Psoas muscle (tissue), 2 donors: ENCODE measurements around a stretch of chr5.

GRCh38 chr5:3590818-3591125 lies 4.9 kb upstream of the IRX1 start:
- PRO-cap, 2 experiments = no peak in any of the 2 experiments

GRCh38 chr5:5421888-5422512 lies 477 bp upstream of the ICE1 start:
- PRO-cap, 2 experiments = peak in 2 of 2 experiments; most common minus-strand start chr5:5422129 (in 2)

- PRO-cap, 2 experiments = no peak in any of the 2 experiments
These were observed 18.4 kb downstream of the ICE1 start for GRCh38 chr5:5440901-5441240.

DNA sequence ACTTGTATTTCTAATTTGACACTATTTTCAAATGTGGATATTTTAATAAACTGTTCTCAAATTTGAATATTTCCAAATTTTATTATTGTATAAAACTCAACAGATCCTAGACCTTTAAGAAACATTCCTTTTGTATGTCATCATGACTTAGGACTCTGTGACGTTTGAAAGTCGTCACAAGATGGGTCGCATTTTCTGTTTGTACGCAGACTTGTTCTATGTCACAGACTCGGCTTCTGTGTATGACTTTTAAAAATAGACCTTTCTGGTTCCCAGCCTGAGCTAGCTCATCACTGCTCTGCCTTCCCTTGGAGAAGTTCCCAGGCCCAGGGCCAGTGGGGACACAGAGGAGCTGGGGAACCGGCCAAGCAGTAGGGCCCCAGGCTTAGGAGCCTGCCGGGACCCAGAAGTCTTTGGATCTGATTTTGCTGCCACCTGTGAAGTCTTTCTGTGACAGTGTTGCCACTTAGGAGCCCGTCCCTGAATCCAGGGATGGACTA lies 18.3 kb upstream of the UBE2QL1 start:
- PRO-cap, 2 experiments = peak in 1 of 2 experiments; most common plus-strand start position 344 of the sequence (in 1)

GRCh38 chr5:6634932-6635407 lies 1.7 kb downstream of the SRD5A1 start:
- PRO-cap, 2 experiments = no peak in any of the 2 experiments

DNA sequence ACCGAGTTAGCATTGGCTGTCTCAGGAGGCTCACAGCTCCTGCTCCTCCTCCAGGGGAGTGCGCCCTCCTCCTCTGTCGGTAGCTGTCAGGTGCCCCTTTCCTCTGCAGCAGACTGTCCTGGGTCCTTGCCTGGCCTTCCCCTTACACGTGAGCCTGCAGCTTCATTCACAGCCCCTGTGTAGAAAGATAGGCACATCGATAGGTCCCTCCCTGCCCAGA lies 17.1 kb downstream of the TENT4A start:
- PRO-cap, 2 experiments = no peak in any of the 2 experiments

- PRO-cap, 2 experiments = no peak in any of the 2 experiments
These were observed 32.7 kb downstream of the TENT4A start for GRCh38 chr5:6745803-6746539.

- PRO-cap, 2 experiments = no peak in any of the 2 experiments
These were observed 706 bp downstream of the CFAP90 start for GRCh38 chr5:7850203-7850650.

DNA sequence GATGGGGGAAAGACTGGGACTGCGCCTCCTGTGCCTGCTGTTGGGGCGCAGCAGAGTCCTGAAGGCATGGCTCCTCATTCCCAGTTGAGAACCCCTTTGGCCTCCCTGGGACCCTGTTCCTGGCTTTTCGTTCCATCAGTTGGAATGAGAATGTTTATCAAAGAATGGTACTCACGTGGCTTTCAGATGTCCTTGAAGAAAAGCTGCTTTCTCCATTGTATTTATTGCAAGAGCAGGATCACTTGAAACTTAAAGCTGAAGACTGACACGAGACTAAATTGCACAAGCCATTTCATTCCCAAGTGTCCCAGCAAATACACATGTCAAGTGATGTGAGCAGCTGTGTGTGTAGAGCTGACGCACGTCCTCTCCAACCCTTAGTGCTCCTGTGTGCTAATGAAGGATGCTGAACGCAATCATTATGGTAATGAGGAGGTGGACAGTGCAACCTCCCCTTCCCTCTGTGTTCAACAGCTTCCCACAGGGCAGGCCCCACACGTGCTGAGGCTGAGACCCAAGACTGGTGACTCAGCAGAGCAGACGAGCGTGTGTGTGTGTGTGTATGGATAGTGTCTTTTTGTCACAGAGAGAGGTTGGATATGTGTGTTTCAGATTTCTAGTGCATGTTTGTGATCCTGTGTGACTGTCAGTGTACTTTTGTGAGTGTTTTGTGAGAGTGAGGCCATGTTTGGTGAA lies 702.2 kb downstream of the SEMA5A start:
- PRO-cap, 2 experiments = no peak in any of the 2 experiments

DNA sequence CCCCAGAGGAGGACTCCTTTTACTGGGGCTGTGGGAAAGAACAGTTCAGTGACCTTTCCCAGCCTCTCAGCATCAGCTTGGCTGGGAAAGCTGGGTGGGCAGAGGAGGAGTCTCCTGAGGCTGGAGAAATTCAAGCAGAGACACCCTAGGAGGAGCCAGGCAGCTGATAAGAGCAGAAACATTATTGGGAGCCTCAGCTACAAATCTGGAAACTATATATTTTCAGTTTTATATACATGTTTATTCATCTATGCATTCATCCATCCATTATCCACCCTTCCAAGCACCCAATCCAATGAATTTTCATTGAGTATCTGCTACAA lies 485.4 kb downstream of the SEMA5A start:
- PRO-cap, 2 experiments = no peak in any of the 2 experiments

DNA sequence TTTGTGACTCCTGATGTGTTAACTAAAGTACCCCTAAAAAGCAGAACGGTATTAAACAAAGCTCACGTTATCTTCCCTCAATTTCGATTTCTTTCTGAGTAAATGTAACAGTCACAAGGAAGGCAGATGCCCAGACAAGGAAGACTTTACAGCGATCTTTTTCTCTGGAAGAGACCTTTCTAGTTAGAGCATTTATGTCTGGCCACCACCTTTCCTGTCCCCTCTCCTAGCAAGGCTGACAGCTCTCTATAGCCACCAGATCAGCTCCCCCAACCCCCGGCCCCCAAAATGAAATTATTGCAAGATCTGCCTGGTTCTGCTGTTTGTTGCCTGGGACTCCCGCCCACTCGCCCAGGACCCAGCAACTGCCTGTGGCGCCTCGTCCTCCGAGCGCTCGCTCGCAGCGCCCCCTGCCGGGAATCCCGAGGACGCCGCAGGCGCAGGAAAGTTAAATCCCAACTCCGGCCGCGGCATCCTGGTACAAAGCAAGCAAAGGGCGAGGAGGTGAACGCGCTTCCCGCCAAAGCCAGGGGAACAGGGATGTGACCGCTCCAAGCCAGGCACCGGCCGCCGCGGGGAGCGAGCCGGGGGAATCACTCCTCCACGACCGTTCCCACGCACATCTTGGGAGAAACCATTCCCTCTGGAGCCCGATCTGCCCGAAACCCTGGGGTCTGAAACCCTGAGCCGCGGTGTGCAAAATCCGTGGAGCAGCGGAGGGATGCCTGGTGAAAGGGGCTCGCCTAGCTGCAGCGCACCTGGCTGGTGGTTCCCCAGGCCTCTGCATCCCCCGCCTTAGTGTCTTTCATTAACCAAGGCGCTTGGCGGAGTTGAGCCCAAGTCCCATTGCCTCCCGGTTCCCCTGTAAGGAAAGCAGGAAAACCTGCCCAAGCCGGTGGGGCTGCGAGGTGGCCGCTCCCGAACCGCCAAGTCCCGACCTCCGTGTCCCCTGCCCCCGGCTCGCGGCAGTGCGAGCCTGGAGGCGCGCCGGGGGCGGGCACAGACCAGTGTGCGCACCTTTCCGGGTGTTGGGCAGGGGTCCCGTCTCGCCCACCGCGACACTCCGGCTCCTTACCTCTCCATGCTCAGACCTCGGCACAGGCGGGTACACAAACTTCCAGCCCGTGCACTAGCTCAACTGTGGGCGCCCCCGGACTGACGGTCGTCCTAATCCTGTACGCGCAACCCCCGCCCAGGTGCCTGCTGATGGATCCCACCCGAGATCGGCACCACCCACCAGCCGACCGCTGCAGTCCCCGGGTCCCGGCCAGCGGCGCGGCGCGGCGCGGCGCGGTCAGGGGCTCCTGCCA lies 1.2 kb downstream of the SEMA5A start:
- PRO-cap, 2 experiments = no peak in any of the 2 experiments

DNA sequence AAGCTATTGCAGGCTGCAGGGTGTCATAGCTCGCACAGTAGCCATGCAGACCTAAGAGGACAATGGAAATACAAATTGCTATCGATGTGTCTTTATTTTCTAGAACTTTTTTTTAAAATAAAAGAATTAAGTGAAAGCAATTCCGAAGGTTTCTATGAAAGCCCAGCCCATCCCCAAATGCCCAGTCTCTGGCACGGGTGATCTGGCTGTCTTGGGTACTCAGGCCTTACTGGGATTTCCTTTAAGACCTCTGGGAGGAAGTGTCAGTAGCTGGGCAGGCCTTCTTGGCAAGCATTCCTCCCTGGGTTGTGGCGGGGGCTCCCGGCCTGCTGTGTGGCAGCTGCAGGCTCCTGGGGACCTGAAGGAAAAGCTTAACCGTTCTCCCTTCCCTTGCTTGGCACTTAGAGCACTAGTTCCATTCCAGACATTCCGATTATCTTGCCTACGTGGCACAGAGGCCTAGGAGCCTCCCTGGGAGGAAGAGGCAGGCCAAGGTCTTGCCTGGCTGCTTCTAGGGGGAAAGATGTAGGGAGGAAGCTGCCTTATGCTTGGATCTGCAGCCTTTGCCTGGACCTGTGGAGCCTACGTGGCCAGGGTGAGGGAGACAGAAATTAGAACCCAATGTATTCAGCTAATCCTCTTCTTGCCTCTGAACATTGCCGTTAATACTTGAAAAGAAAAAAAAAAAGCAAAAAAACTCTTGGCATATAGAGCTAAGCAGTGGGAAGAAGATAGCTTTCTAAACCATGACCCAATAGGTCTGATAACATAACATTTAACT lies 1.7 kb upstream of the SEMA5A start:
- PRO-cap, 2 experiments = no peak in any of the 2 experiments

- PRO-cap, 2 experiments = no peak in any of the 2 experiments
These were observed 5.4 kb downstream of the CCT5 start for GRCh38 chr5:10255230-10256178.

GRCh38 chr5:10262971-10263398 lies 12.9 kb downstream of the CCT5 start:
- PRO-cap, 2 experiments = no peak in any of the 2 experiments

DNA sequence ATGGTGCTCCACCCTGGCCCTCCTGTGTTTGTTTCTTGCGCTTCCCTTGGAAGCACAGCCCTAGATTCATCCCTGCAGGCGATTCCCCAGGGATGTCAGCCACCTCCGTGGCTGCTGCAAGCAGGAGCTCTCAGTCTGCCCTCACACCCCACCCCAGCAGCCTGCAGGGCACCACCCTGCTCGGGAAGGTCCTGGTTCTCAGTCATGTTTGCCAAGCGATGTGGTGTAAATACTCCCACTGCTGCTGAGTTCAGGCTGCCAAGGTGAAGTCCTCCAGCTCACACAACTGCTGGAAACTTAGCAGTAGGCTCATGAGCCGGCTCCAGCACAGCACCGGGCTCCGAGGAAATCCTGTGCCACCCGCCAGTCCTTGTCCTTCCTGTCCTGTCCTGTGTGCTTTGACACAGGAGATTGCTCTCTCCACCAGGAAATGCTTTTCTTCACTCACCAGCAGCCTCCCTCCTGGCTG lies 16.2 kb downstream of the ROPN1L start:
- PRO-cap, 2 experiments = no peak in any of the 2 experiments

- PRO-cap, 2 experiments = no peak in any of the 2 experiments
These were observed 468 bp downstream of the ANKRD33B start for GRCh38 chr5:10564471-10564604.

DNA sequence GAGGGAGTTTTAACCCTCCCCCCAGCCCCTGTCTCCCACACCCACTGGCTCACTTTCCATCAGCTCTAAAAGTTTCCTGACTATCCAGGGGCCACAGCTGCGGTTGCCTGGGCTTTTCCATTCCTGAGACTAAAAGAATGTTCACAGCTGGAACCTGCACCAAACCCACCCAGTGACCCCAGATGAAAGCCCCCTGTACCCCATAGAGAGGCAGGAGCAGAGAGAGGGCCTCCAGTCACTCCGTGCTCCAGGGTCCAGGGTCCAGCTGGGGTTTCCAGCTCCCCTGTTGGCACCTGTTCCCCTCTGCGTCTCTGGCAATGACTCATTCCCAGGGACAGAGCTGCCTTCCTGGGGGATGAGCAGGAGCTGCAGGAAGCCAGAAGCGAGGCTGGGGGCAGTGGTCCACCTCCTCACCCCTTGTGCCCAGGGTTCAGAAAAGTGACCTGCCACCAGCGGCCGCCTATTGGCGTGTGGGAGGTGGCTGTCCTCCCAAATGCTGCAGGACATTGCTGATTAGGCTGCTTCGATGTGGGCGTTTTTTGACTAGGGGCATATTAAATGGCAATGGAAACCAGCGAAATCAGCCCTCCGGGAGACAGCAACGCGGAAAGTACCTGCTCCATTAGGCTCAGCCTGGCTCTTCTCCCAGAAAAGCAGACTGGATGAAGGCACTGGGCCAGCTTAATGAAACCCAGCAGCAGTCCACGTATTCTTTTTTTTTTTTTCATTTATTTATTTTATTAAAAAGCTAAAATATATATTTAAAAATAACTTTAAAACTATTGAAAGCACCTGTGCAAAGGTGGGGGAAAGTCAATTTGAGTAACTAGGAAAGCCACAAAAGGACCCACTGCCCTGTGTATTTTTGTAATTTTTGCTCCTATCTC lies 97.4 kb downstream of the DAP start:
- PRO-cap, 2 experiments = no peak in any of the 2 experiments

GRCh38 chr5:10724682-10725722 lies 36.0 kb downstream of the DAP start:
- PRO-cap, 2 experiments = peak in 1 of 2 experiments; most common plus-strand start chr5:10725343 (in 1)

DNA sequence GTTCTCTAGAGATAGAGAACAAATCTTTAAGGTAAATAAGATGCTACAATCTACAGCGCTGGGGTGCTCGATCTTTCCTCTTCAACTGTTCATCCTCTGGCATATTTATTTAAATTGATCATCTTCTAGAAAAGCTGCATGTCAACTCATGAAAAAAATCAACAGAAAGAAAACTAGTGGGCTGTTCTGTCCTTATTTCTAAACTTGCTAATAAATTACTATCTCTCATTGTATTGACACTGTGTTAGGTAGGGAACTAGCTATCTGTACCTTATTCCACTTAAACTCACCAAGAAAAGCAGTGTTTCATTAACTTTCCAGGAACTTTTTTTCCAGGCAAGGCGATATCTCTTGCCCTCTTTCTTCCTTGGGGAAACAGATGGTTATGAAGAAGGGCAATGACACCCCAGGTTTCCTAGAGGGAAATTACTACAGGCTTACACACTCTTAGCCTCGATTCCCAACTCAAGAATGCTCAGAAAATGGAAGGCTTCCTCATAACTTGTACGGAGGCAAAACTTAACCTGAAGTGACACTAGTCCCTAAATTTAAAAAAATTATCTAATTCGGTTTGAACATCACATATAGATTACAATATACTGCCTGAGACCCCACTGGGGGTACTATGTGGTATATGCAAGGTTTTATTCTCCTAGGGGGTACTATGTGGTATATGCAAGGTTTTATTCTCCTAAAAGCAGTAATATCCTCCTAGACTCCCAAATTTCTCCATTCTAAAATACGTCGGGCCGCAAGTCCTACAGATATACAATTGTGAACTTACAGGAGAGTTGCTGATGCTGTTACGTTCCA lies 15.4 kb downstream of the DAP start:
- PRO-cap, 2 experiments = no peak in any of the 2 experiments

- PRO-cap, 2 experiments = no peak in any of the 2 experiments
These were observed 13.0 kb downstream of the DAP start for GRCh38 chr5:10747708-10748858.